ENCODE measurements around the genes MRPS21 and ECM1.

- PRO-cap, 2 experiments: no peak in any of the 2 experiments
These were observed 2.2 kb upstream of the H2AC18 start for GRCh38 chr1:149844671-149845308.

GRCh38 chr1:149884013-149884510 lies 2.4 kb downstream of the H2BC21 start:
- PRO-cap, 2 experiments: no peak in any of the 2 experiments

DNA sequence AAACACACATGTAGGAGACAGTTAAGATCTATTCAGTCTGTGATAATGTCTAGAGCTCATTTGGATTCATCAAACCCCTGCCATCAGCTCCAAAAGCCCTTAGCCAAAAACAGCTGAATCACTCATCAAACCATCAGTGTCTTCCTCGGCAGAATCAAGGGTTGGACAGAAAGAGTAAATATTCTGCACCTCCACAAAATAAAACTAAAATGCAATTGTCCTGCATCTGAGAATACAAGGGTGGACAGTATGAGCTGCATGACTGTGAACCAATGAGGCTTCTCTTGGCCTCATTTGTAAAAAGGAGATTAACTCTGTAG lies 2.0 kb downstream of the H2BC21 start:
- PRO-cap, 2 experiments: no peak in any of the 2 experiments

GRCh38 chr1:149888096-149888688 lies 427 bp upstream of the H2AC21 start:
- PRO-cap, 2 experiments: peak in 2 of 2 experiments; most common plus-strand start chr1:149888215 (in 2); most common minus-strand start chr1:149888356 (in 2)

GRCh38 chr1:149903559-149904421 lies 4.4 kb downstream of the BOLA1 start:
- PRO-cap, 2 experiments: no peak in any of the 2 experiments

- PRO-cap, 2 experiments: no peak in any of the 2 experiments
These were observed 1.8 kb downstream of the OTUD7B start for GRCh38 chr1:150008627-150009260.

GRCh38 chr1:150109508-150109974 lies 40.2 kb upstream of the PLEKHO1 start:
- PRO-cap, 2 experiments: no peak in any of the 2 experiments

DNA sequence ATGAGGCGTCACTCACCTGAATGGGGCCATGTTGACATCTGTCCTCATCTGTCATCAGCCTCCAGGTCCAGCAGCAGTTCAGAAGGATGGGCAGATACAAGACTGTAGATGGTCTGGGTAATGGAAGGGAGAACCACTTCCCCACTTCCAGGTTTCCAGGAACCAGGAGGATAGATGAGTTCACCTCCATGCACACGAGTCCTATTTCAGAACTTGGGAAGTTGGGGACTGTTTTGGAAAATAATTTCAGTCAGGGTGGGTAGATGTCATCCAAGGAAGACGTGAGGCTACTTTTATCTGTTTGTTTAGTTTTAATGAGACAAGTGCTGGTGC lies 4.7 kb downstream of the PLEKHO1 start:
- PRO-cap, 2 experiments: no peak in any of the 2 experiments

DNA sequence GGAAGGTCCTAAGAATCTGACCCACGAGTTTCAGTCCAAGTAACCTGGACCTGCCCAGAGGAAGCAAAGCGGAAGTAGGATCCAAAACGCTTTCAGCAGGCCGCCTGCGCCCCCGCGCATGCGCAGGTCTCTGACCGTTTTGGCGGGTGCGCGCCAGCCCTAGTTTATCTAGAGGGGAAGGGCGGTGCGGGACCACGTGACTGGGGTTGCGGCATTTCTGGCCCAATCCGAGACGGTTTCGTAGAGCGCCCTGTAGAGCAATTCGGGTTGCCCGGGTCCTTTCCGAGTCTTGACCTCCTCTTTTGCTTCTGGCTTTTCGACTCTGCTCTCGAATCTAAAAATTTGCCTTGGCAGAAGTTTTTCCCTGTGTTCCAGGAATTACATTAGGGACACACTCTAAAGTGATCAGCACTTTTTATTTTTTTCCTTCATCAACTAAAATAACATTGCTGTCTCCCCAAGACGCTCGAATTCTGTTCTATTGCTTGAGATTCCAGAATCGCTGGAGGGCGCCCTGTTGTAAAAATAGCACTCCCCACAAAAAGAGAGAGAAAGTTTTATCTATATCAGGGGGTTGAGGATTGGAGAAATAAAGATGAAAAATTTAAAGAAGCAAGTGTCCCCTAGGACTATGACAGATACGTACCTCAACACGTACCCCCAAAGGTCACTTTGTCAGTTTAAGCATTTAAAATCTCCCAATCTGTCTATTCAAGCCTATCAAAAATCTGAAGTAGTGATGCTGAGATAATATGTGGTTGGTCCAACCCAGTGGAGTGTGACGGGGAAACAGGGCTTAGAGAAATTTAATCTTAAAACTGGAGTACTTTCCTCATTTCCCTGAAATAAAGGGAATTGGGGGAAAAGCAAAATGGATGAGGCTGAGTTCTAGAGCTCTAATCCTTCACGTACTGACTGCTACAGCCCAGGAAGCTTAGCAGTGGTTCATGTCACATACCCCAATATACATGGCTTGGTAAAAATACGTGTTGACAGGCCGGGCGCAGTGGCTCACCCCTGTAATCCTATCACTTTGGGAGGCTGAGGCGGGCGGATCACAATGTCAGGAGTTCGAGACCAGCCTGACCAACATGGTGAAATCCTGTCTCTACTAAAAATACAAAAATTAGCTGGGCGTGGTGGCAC lies 22.0 kb downstream of the ANP32E start:
- PRO-cap, 2 experiments: peak in 2 of 2 experiments; most common plus-strand start position 225 of the sequence (in 1); most common minus-strand start position 76 of the sequence (in 1)

DNA sequence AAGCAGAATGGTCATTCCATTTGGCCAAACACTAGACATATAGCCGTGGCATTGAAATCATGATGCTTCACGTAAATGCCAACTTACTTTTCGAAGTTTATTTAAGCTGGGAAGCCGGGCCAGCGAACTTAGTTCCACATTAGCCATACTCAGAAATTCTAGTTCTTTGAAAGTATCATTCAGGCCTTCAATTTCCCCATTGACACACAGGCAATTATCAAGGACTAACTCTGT lies 4.3 kb downstream of the ANP32E start:
- PRO-cap, 2 experiments: no peak in any of the 2 experiments

DNA sequence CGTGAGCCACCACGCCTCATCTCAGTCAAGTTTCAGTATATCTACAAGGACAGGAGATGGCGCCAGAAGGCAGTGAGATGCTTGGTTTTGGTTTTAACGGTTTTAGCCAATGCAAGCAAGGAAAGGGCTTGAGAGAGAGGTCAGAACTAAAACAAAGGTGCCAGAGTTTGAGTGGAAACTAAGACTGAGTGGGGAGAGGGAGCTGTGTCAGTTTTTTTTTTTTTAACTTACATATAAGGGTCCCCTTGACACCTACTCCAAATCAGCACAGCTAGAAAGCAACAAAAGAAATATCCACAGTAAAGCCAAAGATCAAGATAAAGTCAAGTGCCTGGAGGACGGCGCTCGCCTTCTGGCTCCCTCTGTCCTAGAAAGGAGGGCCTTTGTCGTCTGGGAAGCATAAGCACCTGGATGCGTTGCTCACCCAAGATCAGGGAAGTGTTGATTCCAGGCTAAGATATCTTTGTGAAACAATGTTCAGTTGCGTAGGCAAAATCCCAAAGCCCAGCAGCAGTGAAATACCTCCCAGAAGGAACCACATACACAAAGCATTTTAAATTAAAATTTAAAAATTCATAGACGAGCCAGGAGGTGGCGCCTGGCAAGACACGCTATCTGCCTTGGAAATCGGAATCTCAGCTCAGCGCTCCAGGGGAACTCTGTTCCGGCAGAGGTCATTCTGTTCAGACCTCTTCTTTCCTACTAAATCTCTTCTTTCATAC lies 1.9 kb upstream of the CA14 start:
- PRO-cap, 2 experiments: no peak in any of the 2 experiments

- PRO-cap, 2 experiments: no peak in any of the 2 experiments
These were observed 1.3 kb downstream of the APH1A start for GRCh38 chr1:150267661-150267830.

- PRO-cap, 2 experiments: no peak in any of the 2 experiments
These were observed 1.0 kb downstream of the APH1A start for GRCh38 chr1:150267831-150268188.

DNA sequence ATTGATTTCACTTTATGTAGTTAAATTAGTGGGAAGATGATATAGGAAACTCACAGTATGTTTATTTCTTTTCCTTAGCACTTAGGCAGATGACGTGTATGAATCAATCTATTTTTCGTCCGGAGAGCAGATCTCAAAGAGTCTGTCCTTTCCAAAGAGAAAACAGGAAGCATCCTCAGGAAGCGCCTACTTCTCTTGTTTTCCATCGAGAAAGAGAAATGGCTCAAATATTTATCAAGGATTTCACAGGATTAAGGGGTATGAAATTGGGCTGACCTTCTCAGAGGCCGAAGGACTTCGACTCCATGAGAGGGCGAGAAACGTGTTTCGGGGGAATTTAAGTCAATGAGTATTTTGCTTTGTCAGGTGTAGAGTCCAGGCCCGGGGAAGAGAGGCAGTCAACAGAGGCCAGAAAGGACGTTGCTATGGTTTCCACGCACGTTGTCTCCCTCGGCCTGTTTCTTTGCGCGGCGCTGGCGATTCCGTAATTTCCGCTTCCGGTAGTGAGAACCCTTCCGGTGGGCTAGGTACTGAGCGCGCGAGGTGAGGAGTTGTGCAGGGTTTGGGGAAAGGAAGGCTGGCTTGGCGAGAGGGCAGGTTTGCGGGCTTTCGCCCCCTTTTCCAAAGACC lies at the start of gene MRPS21:
MRPS21 (plus strand) TSS at position 506 of the 630 bp plus-strand sequence.
- PRO-cap, 2 experiments: peak in 2 of 2 experiments; most common plus-strand start position 554 of the sequence (in 1); most common minus-strand start position 452 of the sequence (in 2)

- PRO-cap, 2 experiments: no peak in any of the 2 experiments
These were observed 11.2 kb upstream of the PRPF3 start for GRCh38 chr1:150310053-150310630.

- PRO-cap, 2 experiments: no peak in any of the 2 experiments
These were observed 13.8 kb upstream of the TARS2 start for GRCh38 chr1:150473096-150474066.

DNA sequence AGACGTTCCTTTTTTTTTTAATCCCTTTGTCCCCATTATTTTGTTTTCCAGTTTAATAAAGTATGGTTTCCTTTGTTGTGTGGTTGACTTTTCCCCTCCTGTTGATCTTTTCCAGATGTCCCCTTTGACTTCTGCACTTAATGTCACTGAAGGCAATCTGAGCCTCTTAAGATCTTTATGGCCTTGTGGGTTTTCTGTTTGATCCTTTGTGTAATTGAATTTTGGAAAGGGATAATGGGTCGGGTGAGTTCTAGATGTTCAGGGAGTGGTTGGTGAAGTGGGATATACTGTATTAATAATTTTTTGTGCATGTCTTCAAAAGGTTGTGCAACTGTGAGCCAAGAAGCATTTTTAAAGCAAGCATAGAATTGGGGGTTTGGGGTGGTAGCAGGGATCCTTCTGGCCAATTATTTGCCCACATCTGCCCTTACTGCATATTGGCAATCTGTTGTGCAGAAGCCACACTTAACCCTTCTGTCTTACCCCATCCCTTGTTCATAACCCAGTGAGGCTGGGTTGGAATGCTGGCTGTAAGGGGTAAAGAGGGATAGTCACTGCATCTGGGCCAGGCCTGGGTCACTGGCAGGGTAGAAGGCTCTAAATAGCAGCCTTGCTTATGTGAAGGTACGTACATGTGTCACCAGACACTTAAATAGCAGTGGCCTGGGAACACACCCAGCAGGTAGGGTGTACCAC lies 10.1 kb upstream of the TARS2 start:
- PRO-cap, 2 experiments: no peak in any of the 2 experiments

- PRO-cap, 2 experiments: no peak in any of the 2 experiments
These were observed at the start of gene ECM1 for GRCh38 chr1:150507555-150508397. ECM1 (plus strand) TSS chr1:150508109.

GRCh38 chr1:150560718-150560935 lies 11.4 kb downstream of the ADAMTSL4 start:
- PRO-cap, 2 experiments: peak in 1 of 2 experiments; most common minus-strand start chr1:150560844 (in 1)

- PRO-cap, 2 experiments: no peak in any of the 2 experiments
These were observed 12.8 kb downstream of the MCL1 start for GRCh38 chr1:150566621-150567032.

All from cytotoxic T cell (primary cell).